Left lung (tissue), 1 donor: ENCODE data around the gene U2AF1.

DNA sequence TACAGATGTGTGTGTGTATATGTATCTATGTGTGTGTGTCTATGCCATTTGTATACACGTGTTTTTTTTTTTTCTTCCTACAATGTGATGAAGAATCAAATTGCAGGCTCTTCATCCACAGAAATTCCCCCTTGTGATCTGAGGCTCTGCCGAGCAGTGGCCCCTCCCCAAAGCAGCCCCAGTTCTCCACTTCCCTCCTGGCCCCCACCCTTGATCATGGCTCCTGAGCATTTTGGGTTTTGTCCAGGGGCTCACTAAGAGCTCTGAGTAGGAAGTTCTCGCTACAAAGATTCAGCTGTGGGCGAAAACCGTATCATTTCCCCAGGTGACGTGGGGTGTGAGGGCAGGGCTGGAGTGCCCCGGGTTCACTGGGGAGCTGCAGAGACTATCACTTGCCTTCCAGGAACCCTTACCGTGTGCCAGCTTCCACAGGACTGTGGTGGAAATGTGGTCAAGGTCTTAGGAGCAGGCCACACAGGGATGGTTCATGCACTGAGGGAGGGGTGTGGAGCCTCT, 35.7 kb downstream of the RSPH1 start:
- PRO-cap = no peak

GRCh38 chr21:42460750-42461509, 35.1 kb downstream of the RSPH1 start:
- PRO-cap = no peak

DNA sequence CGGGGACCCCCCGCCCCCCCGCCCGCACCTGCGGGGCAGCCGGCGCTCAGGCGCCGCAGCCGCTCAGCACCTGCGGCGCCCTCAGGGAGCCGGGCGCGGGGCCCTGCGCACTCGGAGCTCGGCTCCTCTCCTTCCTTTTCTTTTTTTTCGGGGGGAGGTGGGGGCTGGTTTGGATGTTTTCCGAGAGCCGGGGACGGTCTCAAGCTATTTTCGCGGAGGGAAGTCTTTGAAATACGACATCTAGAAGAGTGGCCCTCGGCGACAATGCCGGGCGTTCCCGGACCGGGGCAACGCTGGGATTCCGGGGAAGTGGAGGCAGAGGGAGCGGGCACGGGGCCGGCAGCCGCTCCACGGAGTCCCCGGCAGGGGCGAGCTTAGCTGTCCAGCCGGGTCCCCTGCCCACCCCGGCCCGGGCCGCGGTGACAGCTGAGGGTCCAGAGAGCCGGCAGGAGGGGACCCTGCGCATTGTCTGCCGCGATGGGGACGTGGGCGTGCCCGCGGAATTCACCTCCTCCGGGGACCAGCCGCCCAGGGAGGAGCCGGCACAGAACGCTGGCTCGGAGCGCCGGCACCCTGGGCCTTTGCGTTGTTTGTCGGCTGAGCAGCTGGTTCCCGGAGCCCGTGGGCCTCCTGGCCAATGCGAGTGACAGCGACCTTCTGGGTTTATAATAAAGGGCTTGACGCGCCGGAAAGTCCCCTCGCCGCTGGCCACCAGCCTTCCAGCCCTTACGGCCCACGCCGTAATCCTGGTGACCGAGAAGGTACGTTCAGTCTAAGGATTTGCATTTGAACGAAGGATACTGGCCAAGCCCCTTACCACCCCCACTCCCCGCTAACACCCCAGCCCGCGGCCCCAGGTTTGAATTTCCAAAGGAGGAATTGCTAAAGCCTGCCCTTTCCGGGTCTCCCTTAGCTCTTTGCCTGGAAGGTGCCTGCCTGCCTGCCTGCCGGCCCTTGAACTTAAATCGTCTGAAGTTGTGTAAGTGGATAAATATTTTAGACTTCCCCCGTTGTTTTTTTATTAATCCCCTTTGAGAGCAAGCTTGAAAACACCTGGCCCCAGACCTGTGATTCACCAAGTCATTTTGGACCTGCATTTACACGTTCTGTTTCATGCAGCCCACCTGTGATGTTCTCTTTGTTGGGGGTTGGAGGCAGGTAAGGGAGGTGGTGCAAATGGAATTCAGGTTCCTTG, 702 bp downstream of the SLC37A1 start:
- PRO-cap = bidirectional peak, plus-strand start at position 547 of the sequence, minus-strand start at position 639 of the sequence; unidirectional peak, minus-strand start at position 748 of the sequence

DNA sequence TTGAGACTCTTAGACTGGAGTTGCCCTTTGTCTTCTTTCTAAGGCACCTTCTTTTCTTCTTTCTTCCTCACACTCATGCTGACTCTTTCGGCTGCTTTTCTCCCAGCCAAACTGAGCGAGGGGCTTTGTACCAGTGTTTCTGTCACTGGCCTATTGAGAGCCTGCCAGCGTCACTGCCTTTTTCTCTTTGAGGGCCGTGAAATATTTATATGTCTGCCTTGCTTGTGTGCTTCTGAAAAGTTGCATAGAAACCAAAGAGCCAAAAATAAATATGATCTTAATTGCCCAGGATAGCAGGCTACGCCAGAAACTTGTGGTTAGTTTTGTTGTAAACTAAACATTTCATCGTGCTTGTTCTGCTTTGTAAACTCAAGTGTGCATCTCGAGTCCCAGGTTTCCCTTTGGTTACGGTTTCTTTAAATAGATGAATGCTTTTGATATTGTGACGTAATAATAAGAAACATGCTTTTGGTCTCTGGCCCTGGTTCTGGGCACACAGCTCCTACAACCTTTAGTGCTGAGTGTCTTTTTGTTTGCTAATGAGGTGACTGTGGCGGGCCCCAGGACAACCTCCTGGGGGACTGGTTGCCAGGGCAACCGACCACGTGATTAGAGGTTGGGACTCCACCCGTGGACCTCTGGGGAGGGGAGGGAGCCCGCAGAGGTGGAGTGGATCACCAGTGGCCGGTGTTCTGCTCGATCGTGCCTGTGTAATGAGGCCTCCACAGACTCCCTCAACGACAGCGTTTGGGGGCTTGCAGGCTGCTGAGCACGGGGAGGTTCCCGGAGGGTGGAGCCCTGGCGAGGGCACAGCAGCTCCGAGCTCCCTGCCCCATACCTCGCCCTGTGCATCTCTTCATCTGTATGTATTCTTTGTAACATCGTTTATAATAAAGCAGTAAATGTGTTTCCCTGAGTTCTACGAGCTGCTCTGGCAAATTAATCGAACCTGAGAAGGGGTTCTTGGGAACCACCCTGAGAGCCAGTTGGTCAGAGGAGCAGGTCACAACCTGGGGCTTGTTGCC, 11.0 kb downstream of the SLC37A1 start:
- PRO-cap = no peak

- PRO-cap = no peak
These were observed 16.5 kb downstream of the SLC37A1 start for GRCh38 chr21:42530194-42530521.

DNA sequence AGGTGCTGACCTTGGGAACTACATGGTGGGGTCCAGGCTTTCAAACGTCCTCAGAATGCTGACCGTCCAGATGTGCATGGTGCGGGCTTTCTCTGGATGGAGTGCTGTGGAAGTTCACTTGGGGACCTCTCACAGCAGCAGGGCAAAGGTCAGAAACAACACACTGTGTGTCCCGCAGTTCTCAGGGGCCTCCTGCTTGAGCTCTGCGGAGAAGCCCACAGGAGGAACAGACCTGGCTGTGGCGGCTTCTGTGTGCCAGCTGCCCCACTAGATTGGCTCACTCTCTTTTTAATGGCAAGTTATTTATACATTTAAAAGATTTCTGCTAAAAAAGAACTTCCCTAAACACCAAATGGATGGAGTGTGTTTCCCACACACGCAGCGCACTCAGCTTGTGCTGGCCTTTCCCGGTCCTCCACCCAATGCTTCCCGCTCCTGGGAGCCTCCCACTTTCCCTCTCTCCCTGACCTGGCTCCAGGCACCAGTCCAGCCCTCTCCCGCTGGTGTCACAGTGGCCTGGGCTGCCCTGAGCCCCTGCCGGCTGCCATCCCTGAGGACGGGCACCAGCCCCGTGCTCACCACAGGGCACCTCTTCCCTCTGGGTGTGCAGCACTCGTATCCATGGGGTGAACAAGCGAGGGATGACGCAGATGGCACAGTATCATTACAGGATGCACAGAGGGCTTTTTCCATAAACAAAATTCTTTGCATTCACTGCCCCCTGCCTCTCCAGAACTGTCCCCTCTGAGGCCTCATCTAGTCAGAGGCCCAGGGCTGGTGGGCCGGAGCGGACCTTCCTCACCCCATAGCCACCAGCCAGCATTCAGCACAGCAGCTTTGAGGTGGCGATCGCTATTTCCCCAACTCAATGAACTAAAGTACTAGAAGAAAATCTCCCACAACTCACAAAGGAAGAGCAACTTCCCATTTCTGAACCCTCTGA, 68.4 kb downstream of the SLC37A1 start:
- PRO-cap = no peak

- PRO-cap = no peak
These were observed 32.3 kb upstream of the PDE9A start for GRCh38 chr21:42621060-42621593.

- PRO-cap = no peak
These were observed 1.0 kb downstream of the PDE9A start for GRCh38 chr21:42654105-42655146.

GRCh38 chr21:42703950-42704465, 50.6 kb downstream of the PDE9A start:
- PRO-cap = no peak

GRCh38 chr21:42768946-42769570, 110.3 kb downstream of the WDR4 start:
- PRO-cap = no peak

DNA sequence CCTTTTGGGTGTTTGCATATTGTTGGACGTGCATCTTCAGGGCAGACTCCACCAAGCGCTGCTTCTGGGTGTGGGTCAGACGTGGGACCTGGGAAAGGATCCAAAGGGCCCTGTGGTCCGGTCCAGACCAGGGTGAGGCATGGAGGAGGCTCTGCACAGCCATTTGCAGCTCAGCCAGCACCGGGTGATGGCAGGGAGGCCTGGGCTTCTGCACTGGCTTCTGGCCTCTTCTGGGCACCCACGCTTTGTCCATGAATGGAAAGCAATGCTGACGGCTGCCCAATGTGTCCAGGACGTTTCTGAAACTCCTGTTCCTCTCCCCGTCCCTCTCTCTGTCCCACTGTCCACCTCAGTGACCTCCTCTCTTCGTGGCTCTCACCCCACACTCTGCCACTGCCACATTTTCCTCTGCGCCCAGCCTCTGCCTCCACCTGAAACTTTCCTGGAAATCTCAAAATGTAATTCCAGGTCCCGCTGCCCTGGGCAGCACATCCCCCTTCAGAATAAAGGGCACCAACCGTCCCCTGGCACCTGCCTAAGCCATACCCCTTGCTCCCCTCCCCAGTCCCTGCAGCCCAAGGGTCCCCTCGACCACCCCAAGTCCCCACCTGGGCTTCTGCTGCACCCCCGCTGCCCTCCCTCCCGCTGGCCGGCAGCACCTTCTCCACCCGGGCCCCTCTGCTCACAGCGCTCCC, 42.2 kb downstream of the WDR4 start:
- PRO-cap = no peak

- PRO-cap = bidirectional peak, plus-strand start at chr21:42893311, minus-strand start at chr21:42893068
These were observed 408 bp upstream of the NDUFV3 start for GRCh38 chr21:42892635-42893166.

- PRO-cap = unidirectional peak, minus-strand start at chr21:43107567
These were observed at the start of gene U2AF1 for GRCh38 chr21:43107471-43107670. U2AF1 (minus strand) TSS chr21:43107570.

DNA sequence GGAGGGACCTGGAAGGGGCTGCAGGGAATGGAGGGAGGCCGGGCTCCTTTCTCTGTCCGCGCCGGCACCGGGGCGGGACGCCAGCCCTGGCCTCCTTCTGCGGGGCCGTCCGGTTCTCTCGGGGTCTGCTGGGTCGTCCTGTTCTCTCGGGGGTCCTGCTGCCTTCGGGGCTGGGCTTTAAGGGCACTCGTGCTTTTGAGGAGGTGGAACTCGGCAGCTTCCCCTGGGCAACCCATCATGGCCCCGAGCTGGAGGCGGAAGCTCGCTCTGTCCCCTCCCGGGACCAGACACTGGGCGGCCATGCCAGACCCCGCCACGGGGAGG, 4.2 kb downstream of the CRYAA start:
- PRO-cap = no peak

DNA sequence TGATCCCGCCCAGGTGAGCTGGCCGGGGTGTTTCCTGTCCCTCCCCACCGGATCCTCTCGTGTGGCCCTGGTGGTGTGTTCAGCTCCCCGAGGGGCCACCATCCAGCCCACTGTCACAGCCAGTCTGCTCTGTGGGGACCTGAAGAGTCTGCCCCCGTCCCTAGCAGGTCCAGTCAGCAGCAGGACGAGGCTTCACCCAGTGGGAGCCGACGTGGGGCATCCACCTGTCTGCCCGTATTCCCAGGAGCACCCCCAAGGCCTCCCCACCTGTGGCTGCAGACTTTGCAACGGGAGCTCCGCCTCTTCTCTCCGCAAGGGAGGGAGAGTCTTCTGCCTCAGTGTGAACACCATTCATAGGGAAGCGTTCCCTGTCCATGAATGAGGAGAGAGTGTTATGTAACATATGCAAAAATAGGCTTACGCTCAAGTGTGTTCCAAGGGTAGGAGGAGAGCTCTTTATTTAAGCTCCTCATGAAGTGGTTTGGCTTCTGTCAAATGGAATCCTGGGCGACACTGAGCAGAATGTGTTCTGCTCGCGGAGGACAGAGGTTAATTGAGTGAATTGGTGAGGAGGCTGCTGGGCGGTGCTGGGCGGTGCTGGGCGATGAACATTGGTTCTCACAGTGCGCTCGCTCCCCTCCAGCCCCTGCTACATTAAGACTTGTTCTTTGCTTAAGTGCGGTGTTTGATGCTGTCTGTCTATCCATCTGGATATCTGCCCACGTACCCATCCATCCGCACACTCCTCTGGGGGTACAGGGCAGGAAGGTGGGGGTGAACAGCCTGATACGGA, 109.0 kb downstream of the CRYAA start:
- PRO-cap = no peak

GRCh38 chr21:43300932-43301641, 125.8 kb downstream of the SIK1 start:
- PRO-cap = no peak

- PRO-cap = no peak
These were observed 119.8 kb downstream of the SIK1 start for GRCh38 chr21:43306943-43307698.

GRCh38 chr21:43312514-43313465, 114.1 kb downstream of the SIK1 start:
- PRO-cap = no peak

DNA sequence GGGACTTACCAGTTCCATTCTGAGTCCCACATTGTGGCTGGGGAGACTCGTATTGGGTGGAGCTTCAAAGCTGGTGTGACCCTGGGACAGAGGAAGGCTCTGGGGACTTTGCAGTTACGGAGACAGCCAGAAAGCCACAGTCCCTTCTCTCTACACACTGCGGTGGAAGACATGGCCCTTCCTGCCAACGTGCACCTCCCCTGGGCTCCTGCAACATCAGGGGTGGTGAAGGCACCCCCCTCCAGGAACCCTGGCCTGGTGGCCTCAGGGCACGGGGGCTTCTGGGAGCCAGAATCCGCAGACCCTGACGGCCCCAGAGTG, 113.0 kb downstream of the SIK1 start:
- PRO-cap = no peak

DNA sequence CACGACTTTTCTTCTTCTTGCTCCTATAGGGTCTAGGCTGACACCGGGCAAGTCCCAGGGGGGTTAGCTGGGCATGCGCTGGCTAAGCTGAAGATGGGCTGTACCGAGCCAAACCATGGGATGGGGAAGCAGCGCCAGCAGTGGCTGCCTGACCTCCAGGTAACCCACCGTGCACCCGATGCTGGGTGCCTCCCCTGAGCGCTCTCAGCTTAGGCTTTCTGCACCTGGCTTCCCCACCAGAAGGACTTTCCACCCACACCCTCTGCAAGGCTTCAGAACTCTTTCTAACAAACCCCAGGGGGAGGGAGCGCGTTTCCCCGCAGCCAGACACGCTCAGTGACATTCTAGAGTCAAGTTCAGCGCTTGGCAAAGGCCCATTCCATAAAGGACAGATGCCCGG, 108.0 kb downstream of the SIK1 start:
- PRO-cap = no peak